Retinal pigment epithelial cell (primary cell): Measurements from ENCODE around the genes TRIM40, HLA-E, GNL1 and PRR3.

DNA sequence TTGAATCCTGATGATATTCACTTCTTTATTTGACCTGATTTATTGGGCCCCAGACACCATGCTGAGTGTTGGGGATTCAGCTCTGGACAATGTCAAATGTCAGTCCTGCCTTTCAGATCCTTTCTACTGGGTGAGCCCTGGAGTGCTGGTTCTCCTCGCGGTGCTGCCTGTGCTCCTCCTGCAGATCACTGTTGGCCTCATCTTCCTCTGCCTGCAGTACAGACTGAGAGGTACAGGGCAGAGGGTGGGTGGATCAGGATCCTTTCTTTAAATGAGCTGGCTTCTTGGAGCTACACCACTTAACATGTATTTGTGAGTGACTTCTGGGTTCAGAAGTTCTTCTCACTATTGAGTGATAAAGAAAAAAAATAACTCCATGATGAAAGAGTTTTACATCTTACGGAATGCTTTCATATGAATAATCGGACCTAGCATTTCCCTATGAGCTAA is 9.2 kb downstream of the MOG start:
- RRBS = no CpG with 5 or more reads among the region's 4 CpGs

- RRBS = 20% methylated on average over 2 of the region's 42 CpGs
These were observed 25.1 kb downstream of the HLA-F start for GRCh38 chr6:29748219-29748873.

- RRBS = 2% methylated on average over 5 of the region's 41 CpGs
These were observed 15.3 kb upstream of the HLA-A start for GRCh38 chr6:29927000-29927524.

DNA sequence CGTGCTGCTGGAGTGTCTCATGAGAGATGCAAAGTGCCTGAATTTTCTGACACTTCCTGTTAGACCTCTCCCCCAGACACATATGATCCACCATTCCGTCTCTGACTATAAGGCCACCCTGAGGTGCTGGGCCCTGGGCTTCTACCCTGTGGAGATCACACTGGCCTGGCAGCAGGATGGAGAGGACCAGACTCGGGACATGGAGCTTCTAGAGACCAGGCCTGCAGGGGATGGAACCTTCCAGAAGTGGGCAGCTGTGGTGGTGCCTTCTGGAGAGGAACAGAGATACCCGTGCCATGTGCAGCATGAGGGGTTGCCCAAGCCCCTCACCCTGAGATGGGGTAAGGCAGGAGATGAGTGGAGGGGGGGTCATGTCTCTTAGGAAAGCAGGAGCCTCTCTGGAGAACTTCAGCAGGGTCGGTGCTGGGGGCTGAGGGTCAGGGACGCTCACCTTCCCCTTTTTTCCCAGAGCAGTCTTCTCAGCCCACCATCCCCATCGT is 14.3 kb upstream of the HLA-A start:
- RRBS = no CpG with 5 or more reads among the region's 7 CpGs

- RRBS = no CpG with 5 or more reads among the region's 1 CpG
These were observed 823 bp upstream of the HLA-A start for GRCh38 chr6:29941453-29941965.

- RRBS = no CpG with 5 or more reads among the region's 2 CpGs
These were observed 3.9 kb downstream of the HLA-A start for GRCh38 chr6:29946222-29946611.

GRCh38 chr6:30061409-30061714 is 297 bp downstream of the POLR1H start:
- RRBS = no CpG with 5 or more reads among the region's 17 CpGs

- RRBS = no CpG with 5 or more reads among the region's 7 CpGs
These were observed 1.1 kb downstream of the POLR1H start for GRCh38 chr6:30062155-30062527.

GRCh38 chr6:30085946-30086286 is 10.3 kb upstream of the RNF39 start:
- RRBS = no CpG with 5 or more reads among the region's 9 CpGs

DNA sequence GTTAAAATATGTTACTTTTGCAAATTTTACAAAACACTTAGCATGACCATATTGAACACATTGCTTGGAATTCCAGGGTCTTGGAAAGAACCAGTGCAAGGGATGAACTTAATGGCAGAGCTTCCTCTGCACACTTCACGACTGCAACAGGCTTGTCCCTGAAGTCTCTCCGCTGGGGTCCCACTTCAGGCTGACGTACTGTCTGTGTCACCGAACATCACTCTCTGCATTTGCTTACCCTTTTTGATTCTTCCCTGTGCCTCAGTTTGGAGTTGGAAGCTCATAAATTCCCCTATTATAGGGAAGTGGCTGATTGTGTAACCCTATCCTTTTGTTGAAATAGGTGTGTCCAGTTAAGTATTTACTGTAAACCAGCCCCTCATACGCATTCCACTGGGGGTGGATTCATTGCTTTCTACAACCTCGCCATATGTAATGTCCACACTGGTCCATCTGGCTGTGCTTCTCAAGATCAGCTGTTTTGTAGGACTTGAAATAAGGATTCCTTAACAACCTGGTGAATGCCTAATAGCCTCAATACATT is 6.2 kb upstream of the TRIM40 start:
- RRBS = no CpG with 5 or more reads among the region's 6 CpGs

GRCh38 chr6:30135673-30136353 is at the start of gene TRIM40:
TRIM40 (plus strand) TSS chr6:30136140.
- RRBS = no CpG with 5 or more reads among the region's 6 CpGs

GRCh38 chr6:30213703-30213910 is 401 bp upstream of the TRIM26 start:
- RRBS = no CpG with 5 or more reads among the region's 10 CpGs

- RRBS = 1% methylated on average over 25 of the region's 56 CpGs
These were observed 1.0 kb upstream of the TRIM26 start for GRCh38 chr6:30213911-30214945.

DNA sequence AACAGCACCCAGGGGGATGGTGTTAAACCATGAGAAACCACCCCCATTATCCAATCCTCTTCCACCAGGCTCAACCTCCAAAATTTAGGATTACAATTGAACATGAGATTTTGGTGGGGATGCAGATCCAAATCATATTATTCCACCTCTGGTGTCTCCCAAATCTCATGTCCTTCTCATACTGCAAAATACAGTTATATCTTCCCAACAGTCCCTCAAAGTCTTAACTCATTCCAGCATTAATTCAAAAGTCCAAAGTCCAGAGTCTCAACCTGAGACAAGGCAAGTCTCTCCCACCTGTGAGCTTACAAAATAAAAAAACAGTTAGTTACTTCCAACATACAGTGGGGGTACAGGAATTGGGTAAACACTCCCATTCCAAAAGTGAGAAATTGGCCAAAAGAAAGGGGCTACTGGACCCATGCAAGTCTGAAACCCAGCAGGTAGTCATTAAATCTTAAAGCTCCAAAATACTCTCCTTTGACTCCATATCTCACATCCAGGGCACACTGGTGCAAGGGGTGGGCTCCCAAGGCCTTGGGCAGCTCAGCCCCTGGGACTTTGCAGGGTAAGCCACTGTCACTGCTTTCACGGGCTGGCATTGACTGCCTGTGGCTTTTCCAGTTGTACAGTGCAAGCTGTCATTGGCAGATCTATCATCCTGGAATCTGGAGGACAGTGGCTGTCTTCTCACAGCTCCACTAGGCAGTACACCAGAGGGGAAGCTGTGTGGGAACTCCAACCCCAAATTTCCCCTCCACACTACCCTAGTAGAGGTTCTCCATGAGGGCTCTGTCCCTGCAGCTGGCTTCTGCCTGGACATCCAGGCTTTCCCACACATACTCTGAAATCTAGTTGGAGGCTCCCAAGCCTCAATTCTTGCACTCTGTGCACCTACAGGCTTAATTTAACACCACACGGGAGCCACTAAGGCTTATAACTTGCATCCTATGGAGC is 43.3 kb upstream of the TRIM39 start:
- RRBS = no CpG with 5 or more reads among the region's 2 CpGs

DNA sequence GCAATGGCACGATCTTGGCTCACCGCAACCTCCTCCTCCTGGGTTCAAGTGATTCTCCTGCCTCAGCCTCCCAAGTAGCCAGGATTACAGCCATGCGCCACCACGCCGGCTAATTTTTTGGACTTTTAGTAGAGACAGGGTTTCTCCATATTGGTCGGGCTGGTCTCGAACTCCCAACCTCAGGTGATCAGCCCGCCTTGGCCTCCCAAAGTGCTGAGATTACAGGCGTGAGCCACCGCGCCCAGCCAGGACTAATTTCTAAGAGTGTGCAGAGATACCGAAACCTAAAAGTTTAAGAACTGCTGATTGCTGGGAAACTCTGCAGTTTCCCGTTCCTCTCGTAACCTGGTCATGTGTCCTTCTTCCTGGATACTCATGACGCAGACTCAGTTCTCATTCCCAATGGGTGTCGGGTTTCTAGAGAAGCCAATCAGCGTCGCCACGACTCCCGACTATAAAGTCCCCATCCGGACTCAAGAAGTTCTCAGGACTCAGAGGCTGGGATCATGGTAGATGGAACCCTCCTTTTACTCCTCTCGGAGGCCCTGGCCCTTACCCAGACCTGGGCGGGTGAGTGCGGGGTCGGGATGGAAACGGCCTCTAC is at the start of gene HLA-E:
Gene HLA-E, plus strand, starts transcription at position 484 of the 604 bp plus-strand sequence.
- RRBS = no CpG with 5 or more reads among the region's 26 CpGs

DNA sequence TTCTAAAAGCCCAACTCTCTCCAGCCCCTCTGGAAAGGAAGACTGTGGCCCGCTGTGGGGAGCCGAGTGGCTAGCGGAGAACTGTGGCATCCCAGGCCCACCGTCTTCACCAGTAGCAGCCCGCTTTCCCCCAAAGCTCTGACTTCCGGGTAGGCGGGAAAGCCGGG is 1.0 kb downstream of the GNL1 start:
- RRBS = no CpG with 5 or more reads among the region's 8 CpGs

DNA sequence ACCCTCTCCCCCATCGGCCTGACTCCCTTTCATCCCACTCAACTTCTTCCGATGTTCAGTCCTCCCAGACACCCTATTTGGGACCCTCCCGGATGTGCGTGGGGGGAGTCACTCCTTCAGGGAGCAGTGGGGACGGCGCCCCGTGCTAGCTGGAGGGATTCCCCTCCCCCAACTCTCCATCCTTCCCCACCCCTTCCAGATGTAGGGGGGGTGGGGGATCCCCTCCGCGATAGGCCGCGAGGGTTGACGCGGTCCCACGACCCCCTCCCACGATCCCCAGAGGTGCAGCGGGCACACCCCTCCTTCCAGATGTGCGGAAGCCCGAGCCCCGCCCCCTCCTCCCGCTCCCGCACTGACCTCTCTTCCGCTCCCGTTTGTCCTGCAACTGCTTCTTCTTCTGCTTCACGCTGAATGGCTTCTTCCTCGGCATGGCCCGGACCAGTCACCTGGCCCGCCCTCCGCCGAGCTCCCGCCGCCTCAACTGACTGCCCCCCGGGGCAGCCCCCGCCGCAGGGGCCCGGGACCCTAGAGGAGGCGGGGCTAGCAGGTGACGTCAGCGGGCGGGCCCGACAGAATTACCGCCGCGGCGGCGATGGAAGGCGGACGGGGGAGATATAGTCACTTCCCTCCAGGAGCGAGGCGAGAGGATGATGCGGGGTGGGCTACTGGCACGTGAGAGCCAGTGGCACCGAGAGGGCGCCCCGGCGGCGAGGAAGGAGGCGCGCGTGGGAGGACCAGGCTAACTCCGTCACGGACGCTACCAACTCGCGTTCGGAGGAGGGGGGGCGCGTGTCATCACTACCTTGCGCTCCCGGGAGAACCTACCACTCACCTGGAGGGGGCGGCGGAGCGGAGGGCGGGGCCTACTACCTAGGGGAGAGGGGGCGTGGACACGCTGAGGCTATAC is at the start of gene GNL1:
Gene GNL1, minus strand, starts transcription at position 716 of the 907 bp plus-strand sequence.
- RRBS = 1% methylated on average over 12 of the region's 75 CpGs

DNA sequence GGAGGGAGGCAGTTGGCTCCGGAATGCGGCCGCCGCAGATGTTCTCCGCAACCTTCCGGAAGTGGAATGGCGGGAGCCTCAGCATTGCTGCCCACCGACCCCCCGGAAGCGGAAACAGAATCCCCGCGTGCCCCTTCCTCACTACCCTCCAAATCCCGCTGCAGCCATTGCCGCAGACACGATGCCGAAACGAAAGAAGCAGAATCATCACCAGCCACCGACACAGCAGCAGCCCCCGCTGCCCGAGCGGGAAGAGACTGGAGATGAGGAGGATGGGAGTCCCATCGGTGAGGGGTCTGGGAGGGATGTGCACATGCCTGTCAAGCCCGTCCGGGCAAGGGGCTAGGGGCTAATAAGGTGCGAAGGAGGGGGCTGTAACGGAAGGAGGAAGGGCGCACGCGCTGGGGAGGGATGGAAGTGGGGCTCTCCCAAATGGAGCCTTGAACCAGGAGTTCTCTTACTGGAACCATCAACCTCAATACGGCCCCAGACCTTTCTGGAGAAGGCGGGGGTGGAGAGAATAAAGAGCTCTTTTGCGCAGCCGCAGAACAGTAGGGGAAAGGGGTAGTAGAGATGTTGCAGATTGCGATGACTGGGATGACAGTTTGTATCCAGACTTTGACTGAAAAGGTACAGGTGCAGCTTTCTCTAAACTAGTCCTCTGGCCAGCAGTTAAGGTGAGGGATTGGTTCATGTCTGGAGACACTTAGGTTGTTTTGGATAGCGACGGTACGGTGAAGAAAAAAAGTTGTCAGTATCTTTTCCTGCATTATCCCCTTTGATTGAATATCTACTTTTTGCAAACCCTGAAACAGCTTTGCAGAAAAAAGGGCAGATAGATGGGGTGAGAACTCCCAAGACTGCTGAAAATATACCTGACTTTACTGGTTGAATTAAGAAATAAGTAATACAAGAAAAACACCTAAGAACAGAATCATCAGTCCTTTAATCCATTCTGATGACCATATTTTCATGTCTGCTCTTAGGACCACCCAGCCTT is at the start of gene PRR3:
Gene PRR3, plus strand, starts transcription at position 132 of the 1,000 bp plus-strand sequence.
- RRBS = 2% methylated on average over 4 of the region's 37 CpGs

DNA sequence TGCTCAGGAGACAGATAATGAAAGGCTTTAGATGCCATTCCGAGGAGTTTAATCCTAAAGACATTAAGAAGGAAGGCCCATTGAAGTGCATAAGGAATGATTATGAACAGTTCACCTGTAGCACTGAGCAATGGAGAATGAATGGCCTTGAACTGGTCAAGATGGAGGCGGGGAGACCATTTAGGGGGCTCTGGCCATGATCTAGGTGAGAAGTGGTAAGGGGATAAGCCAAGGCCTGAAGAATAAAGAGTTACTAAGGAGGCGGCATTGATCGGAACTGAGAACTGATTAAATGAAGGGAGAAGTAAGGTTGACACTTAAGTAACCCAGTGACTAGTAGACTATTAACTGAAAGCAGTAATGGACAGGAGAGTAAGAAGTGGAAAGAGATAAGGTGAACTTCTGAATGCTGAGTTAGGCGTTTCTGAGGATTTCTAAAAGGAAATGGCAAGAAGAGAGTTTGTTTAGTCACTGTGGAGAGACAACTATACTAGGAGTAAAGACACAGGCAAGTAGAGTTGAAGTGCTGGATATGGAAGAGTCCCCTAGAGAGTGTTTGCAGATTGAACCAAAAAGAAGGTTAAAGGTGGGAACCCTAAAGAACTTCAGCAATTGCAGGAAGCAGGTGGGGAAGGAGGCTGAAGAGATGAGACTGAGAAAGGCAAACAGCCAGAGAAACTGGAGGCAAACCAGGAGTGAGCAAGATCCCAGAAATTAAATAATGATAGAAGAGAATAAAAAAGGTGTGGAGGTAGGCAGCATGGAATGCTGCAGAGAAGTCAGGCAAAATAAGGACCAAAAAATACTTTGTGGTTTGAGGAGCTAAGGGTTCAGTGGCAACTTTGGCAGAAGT is 1.9 kb downstream of the ABCF1 start:
- RRBS = no CpG with 5 or more reads among the region's 5 CpGs

GRCh38 chr6:30583768-30584672 is 12.8 kb downstream of the ABCF1 start:
- RRBS = no CpG with 5 or more reads among the region's 17 CpGs